H7 (cell line): ENCODE measurements around the genes LRIT1 and OPN4.

DNA sequence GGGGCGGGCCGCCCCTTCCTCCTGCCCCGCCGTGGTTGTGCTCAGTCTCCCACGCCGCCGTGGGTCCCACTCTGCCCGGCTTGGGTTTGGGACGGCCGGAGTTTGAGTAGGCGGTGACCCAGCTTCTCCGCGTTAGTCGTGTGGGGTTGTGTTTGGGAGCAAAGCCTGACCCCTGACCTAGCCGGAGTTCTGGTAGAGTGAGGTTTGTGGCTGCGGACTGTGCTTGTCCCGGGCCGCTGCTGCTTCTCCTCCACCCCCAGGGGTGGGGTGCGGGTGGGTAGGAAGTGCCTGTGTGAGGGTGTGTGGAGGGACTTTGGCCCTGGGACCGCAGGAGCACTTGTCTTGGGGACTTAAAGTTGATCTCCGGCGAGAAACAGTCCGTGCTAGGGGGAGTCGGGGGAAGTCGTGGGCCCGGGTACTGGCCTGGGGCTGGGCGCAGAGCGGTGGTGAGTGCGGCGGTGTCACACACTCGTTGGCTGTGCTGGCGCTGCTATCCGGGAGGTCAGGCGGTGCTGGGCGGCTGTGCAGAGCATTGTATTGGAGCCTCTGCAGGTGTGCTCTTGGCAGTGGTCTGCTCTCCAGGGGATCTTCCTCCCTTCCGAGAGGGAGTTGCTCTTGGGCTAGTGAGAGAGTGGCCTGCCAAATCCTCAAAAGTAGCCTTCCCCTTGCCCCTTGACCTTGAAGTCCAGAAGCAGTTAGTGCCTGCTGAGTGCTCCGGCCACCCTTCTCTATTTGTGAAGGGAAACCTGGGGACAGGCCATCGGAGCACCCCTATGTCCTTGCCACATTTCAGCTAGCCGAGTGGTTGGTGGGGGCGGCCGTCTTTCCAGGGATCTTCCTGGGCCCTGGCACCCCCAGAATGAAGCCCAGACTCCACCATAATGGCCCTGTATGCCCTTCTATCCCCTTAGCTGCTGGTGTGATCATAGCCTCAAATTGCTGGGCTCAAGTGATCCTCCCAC lies 1.0 kb downstream of the TSPAN14 start:
- RAMPAGE, long total RNA = no peak

DNA sequence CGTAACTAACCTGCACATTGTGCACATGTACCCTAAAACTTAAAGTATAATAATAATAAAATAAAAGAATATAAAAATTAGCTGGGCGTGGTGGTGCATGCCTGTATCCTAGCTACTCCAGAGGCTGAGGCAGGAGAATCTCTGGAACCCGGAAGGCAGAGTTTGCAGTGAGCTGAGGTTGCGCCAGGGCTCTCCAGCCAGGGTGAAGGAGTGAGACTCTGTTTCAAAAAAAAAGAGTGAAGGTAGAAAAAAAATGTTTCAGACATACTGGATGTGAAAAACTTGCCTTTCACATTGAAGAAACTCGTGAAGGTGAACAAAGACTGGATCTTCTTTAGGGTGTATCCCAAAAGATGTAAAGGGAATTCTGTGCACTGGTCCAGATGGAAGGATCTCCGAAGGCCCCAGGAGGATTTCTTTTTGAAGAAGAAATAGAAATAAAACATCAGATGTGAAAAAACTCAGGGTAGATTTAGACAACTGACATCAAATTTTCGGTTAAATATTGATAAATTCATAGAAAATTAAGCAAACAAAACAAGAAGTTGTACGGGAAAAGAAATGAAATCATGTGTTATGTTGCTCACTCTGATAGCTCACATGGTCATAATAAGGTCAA lies 26.9 kb downstream of the TSPAN14 start:
- RAMPAGE, long total RNA = no peak

- RAMPAGE, long total RNA = no peak
Measured at GRCh38 chr10:80501315-80501822, 36.3 kb upstream of the SH2D4B start.

GRCh38 chr10:80506175-80506900 lies 31.4 kb upstream of the SH2D4B start:
- RAMPAGE, long total RNA = no peak

GRCh38 chr10:81444245-81444506 lies 430.8 kb upstream of the NRG3 start:
- RAMPAGE, long total RNA = no peak

DNA sequence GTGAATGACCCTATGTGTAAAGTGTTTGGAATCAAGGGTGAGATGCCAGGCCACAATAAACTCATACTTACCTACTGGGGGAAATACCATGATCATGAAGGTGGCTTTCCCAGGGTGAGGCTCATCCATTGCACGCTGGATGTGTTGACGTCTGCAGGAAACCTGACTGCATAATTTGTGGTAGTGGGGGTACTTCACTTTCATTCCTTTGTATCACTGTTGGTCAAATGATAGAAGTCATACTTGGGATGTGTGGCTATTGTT lies 136.1 kb upstream of the GHITM start:
- RAMPAGE, long total RNA = no peak

DNA sequence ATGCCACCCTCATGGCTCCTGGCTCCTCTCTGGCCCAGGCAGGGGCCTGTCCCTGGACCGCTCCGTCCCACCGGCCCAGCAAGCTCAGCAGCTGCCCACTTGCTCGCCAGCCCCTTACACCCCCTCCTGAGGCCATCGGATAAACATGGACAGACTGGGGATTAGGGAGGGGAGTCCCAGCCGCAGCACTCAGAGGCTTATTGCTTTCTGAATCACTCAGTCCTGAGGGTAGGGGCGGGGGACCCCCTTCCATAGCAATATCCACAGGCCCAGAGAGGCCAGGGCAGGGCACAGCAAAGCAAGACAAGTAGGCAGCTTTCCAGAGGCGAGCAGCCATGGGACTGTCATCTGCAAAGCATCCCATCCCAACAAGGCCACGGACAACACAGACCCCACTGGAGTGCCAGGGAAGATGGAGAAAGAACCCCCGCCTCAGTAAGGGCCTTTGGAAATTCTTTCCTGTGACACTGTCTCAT lies at the start of gene LRIT1:
LRIT1 (minus strand) TSS at position 120 of the 476 bp plus-strand sequence.
- RAMPAGE, long total RNA = no peak

DNA sequence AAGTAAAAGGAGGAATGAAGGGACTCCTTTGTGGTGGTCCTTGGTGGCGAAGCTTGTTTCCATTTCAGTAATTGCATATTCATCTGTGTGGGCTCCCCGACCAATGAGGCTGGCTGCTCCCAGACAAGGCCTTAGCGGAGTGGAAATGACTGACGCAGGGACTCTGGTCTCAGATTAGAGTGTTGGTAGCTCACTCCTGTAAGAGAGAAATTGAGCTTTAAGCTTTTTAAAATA lies 873 bp downstream of the CCSER2 start:
- RAMPAGE, long total RNA = no peak

GRCh38 chr10:84335810-84336684 lies 7.7 kb downstream of the CCSER2 start:
- RAMPAGE, long total RNA = no peak

GRCh38 chr10:84606921-84607458 lies 278.6 kb downstream of the CCSER2 start:
- RAMPAGE, long total RNA = no peak

DNA sequence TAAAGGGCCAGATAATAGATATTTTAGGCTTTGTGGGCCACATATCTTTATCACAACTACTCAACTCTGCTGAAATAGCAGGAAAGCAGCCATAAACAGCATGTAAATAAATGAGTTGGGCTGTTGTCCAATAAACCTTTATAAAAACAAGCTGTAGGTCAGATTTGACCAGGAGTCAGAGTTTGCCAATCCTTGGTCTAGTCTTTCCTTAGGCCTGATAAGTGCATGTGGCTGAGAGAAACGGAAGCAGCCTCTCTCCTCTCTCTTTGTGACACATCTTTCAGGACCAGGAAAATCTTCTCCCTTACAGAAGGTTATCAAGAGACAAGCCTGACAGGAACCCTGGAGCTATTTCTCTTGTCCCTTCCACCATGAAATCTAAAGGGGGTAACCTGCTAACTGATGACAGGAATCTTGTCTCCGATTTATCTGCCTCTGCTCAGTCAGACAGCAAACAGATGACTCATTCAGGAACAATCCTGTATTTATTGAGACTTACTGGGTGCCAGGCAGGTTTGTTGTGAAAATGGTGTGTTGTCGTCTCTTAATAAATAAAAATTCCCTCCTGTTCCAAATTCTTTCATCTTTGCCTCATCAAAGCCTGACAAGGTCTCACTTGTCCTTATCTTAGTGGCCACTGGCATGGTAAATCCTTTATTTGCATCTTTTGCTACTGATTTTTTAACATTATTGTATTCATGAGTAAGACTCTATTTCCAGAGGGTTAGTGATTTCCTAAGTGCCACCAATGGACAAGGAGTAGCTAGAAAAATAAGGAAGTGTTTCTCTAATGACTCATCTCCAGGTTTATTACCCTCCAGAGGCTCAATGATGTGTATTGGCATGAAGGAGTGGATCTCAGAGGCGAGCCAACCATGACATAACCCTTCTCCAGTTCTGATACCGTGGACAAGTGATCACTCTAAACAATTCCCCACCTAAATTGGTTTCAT lies 724.2 kb downstream of the GRID1 start:
- RAMPAGE, long total RNA = no peak

DNA sequence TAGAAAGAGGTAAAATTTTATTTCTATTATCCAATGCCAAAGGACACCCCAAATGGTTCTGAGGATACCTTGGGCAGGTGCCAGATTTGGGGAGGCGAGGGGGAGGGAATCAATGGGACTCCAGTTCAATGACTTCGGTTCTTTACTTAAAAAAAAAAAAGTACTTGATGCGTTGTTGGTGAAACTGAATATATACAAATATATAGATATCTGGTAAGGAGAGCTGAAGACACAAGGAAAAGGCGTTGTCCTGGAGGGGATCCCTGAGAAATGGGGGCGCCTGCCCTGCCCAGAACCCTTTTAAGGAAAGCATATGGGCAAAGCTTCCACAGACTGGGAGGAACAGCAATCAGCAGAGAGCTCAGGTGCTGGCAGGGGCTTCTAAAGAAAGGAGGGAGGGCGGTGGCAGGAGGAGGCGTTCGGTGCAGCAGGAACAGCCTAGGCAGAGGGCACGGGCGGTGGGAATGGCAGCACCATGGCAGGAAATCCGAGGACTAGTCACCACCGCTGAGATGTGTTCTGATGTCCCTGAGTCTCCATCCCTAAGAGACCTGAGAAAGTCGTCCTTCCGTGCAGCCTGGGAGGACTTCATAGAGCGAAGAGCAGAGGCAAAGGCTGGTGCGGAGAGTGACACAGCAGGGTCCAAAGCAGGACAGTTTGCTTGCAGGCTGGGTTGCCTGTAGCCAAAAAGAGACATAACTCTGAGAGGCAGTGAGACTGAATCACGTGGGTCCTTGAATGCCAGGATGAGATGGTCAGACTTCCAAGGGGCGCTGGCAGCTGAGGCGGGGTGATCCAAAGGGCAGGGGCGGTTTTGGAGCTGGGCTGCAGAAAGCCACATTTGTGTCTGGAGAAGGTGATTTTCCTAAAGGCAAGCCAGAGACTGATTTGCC lies 35.6 kb upstream of the GRID1 start:
- RAMPAGE, long total RNA = no peak

GRCh38 chr10:86644528-86644890 lies 9.8 kb upstream of the OPN4 start:
- RAMPAGE, long total RNA = no peak

DNA sequence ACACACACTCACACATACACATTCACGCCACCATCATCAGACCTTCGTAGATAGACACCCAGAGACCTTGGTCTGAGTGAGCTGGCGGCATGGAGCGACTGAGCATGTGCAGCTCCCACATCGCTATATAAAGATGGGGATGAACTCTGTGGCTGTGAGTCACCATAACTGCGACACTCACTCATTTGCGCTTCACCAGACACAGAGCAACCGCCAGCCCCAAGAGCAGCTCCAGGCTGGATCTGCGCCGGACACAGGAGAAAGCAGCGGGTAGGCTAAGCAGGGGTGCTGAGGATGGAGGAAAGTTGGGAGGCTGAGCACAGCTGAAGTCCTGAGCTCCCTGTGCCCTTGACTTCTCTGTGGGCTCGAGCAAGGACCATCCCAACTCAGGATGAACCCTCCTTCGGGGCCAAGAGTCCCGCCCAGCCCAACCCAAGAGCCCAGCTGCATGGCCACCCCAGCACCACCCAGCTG lies at the start of gene OPN4:
OPN4 (plus strand) TSS at position 155 of the 474 bp plus-strand sequence.
- RAMPAGE, long total RNA = no peak

DNA sequence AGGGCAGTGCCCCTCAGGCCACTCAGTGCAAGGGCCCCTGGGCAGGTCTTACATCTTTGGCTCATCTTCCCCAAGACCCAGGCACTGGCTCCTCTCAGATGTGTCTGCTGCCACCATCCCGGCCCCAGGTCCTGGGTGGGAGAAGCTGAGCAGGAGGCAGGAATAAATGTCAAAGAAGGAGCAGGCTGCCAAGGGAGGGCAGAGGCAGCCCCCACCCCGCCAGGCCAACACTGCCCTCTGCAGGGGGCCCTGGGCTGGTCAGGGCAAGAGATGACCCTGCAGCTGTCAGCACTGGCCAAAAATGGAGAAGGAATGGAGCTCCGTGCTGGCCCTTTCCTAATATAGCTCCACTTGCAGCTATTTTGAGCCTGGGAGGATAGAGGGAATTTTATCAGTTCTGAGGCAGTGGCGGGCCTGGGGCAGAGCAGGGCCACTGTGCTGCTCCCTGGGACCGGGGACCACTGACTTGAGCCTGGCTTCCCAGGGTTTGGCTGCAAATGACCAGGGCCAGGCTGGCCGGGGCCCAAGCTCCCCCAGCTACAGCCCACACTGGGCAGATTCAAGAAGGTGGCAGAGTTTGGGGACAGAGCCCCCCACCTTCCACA lies 16.0 kb downstream of the LDB3 start:
- RAMPAGE, long total RNA = no peak

DNA sequence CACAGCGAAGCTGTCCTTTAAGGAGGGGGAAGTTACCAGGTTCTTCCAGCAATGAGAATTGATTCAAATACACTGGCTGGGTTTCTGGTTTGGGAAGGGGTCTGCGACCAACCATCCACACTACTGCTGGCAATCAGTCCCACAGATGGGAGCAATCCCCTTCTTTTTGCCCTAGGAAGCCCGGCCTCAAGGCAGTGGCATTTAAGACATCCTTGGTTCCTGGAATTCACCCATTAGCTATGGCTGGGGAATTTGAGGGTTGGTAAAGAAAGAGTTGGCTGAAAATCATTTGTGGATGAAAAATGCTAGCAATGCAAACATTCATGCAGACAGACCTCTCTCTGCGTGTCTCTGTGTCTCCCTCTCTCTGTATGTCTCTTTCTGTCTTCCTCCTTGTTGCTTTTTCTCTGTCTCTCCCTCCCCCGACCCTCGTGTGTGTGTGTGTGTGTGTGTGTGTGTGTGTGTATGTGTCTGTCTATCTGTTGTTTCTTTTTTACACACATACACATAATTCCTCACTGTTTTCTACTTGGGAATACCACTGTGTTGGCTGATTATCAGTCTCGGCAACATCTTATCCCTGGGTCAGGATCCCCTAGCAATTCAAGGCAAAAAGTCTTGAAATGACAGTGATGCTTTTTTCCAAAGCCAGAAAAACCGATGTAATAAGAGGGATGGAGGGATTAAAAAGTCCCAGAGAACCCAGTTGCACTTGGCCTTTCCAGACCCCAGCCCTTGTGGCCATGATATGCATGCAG lies 19.5 kb downstream of the LDB3 start:
- RAMPAGE, long total RNA = no peak

GRCh38 chr10:86711955-86712419 lies 43.7 kb downstream of the LDB3 start:
- RAMPAGE, long total RNA = no peak

GRCh38 chr10:86841039-86841765 lies 84.8 kb downstream of the BMPR1A start:
- RAMPAGE, long total RNA = no peak

DNA sequence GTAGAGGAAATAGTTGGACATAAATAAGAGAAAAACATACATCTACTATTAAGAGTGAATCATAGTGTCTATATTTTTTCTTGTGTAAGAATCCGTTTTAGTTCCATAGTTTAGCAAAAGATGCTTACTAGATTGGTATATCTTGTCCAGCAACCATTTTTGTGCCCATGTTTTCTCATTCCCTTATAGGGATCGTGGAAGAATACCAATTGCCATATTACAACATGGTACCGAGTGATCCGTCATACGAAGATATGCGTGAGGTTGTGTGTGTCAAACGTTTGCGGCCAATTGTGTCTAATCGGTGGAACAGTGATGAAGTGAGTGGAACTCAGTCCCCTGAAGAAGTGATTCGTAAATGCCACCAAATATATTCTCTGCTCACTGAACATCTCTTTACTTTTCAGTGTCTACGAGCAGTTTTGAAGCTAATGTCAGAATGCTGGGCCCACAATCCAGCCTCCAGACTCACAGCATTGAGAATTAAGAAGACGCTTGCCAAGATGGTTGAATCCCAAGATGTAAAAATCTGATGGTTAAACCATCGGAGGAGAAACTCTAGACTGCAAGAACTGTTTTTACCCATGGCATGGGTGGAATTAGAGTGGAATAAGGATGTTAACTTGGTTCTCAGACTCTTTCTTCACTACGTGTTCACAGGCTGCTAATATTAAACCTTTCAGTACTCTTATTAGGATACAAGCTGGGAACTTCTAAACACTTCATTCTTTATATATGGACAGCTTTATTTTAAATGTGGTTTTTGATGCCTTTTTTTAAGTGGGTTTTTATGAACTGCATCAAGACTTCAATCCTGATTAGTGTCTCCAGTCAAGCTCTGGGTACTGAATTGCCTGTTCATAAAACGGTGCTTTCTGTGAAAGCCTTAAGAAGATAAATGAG lies 34.0 kb downstream of the MMRN2 start:
- RAMPAGE, long total RNA = no peak

DNA sequence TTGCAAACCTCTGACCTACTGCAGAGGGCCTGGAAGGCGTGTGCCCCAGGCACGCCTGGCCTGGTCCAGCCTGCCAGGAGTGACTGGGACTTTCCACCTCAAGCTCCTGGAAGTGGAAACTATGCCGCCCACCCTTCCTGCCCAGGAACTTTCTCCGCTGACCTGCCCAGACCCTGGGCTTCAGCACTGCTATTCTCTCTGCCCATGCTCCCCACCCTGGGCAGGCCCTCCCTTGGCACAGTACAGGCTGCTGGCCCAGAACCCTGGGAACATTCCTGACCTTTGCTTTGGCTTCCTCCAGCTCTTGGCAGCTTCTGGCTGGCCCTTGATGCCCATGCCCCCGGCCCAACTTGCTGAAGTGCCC lies 3.7 kb downstream of the MMRN2 start:
- RAMPAGE, long total RNA = no peak